Amniotic epithelial cell (primary cell): ENCODE results near the gene ADNP.

DNA sequence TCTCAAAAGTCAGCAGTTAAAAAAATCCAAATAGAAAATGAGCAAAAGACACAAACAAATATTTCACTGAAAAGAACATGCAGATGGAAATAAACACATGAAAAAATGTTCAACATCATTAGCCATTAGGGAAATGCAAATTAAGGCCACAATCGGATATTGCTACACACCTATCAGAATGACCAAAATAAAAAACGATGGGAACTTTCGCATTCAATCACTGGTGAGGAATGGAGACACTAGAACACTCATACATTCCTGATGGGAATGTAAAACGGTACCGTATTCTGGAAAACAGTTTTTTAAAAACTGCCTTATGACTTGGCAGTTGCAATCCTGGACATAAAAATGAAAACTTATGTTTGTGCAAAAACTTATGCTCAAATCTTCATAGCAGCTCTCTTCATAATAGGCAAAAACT lies 146.0 kb downstream of the CEBPB start:
- RRBS, result no CpG with 5 or more reads among the region's 5 CpGs

GRCh38 chr20:50338298-50339032 lies 147.8 kb downstream of the CEBPB start:
- RRBS, result no CpG with 5 or more reads among the region's 3 CpGs

- RRBS, result 76% methylated on average over 3 of the region's 20 CpGs
These were observed 115.6 kb upstream of the PTPN1 start for GRCh38 chr20:50394428-50395098.

DNA sequence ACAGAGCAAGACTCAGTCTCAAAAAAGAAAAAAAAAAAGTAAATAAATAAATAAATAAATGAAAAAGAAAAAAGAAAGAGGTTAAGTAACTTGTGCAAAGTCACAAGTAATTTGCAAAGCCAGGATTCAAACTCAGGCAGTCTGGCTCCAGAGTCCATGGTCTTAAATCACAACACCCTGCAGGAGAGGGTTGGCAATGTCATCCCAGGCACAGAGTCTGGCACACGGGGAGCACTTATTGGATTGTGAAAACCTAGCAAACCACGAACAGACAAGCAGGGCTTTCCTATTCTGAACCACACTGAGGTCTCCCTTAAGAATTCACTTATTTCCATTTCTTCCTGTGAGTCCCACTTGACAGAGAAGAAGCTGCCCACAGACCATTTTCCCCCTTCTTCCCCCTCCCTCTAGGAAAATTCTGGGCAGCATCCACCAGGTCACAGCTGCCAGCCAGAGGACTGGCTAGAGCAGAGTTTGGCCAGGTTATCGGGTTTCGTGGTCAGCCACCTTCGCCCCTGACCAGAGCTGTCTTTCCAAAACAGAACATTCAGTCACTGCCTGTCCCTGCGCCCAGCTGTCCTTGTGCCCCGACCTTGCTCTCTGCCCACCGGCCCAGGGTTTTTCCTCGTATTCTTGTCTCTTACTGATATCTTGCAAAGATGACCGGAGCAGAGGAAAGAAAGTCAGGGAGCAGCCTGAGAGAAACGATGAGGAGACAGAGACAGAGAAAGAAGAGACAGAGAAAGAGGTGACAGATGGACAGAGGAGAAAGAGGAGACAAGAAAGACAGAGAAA lies 106.4 kb upstream of the PTPN1 start:
- RRBS, result no CpG with 5 or more reads among the region's 11 CpGs

DNA sequence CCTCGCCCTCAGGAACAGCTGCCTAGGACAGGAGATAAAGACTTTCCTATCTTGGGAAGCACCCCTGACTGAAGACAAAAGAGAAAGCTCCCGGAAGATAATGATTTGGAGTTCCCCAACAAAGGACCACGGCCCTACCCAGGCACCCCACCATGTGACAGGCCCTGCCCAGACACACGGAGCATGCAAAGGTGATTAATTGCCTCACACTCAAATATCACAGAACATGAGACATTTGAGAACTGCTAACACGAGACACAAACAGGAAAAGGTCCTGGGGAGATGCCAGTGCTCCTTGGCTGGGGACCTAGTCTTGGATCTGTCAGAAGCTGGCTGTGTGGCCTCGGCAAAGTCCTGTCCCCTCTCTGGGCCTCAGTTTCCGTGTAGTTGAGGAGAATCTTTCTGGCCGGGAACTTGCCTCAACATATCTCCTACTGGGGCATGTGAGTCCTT lies 82.5 kb upstream of the PTPN1 start:
- RRBS, result no CpG with 5 or more reads among the region's 8 CpGs

DNA sequence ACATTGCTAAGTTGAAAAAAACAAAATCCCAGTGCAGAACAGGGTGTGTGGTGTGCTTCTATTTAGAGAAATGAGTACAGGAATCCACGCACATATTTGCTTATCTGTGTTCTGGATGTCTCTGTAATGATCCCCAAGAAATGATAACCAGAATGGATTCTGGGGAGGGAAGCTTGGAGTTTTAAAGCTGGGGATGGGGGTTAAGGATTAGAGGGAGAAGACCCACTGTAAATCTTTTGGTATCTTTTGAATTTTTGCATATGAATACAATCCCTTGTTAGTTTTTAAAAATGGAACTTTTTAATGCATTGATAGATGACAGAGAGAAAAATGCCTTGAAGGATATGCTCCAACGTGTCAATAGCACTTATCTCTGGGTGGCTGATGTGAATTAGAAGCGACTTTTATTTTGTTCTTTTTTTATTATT lies 47.6 kb upstream of the PTPN1 start:
- RRBS, result no CpG with 5 or more reads among the region's 3 CpGs

DNA sequence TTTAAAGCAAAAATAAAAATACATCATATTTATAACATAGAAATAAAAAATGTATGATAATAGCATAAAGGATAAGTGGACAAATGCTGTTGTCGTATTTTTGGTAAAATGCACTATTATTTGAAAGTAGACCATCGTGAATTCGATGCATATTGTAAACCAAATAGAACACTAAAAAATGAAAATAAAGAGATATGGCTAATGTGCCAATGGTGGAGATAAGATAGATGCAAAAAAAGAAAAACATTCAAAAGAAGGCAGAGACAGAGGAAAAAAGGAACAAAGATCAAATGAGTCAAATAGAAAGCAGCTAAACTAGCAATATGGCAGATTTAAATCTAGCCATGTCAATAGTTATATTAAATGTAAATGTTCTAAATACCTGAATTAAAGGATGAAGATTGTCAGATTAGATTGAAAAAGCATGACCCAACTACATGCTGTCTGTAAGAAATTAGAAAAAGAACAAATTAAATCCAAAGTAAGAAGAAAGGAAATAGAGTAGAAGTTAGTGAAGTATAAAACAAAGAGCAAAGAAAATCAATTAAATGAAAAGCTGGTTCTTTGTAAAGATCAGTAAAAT lies 44.5 kb downstream of the PTPN1 start:
- RRBS, result no CpG with 5 or more reads among the region's 3 CpGs

GRCh38 chr20:50577700-50578578 lies 67.8 kb downstream of the PTPN1 start:
- RRBS, result no CpG with 5 or more reads among the region's 18 CpGs

GRCh38 chr20:50583114-50584264 lies 73.3 kb downstream of the PTPN1 start:
- RRBS, result no CpG with 5 or more reads among the region's 23 CpGs

DNA sequence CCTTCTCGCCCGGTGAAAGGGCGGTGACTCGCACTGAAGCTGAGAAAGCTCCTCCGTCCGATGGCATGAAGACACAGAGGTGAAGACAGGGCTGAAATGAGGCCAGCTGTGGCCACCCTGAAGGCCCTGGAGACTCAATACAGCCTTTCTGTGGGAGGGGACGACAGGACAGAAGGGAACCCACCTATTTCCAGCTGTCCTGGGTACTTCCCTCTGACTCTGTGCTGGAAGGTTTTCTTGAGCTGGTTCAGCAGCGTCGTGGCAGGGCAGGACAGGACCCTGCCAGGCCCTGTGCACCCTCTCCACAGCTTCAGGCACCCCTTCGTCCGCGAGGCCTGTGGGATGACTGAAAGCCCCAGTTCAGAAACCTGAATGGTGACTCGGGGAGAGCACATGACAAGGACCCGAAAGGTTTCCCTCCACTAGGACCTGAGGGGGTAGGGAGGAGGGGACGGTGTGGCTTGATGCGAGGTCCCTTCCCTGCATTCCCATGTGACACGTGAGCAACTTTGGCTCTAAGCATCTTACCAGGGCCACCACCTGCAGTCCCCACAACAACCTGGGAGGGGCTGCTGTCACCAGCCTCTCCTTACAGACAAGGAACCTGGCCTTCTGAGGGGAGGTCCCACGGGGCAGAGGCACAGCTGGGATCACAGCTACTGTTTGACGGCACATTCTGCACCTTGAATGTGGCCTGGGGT lies 84.3 kb downstream of the PTPN1 start:
- RRBS, result 28% methylated on average over 2 of the region's 19 CpGs

GRCh38 chr20:50724761-50725443 lies 6.5 kb upstream of the PARD6B start:
- RRBS, result no CpG with 5 or more reads among the region's 10 CpGs

DNA sequence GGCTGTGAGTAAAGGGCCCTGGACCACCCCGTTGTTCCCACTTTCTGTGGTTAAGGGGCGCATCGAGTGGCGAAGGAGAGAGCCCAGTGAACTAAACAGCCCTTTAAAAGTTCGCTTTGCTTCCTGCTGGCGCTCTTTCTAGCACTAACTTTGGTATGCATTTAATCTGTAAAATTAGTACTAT lies 723 bp downstream of the PARD6B start:
- RRBS, result no CpG with 5 or more reads among the region's 6 CpGs

- RRBS, result no CpG with 5 or more reads among the region's 6 CpGs
These were observed 13.1 kb downstream of the PARD6B start for GRCh38 chr20:50744346-50744939.

- RRBS, result no CpG with 5 or more reads among the region's 5 CpGs
These were observed 26.4 kb downstream of the BCAS4 start for GRCh38 chr20:50821190-50821670.

- RRBS, result no CpG with 5 or more reads among the region's 2 CpGs
These were observed 31.3 kb downstream of the BCAS4 start for GRCh38 chr20:50826159-50826538.

GRCh38 chr20:50870205-50871243 lies 60.7 kb downstream of the ADNP start:
- RRBS, result 13% methylated on average over 9 of the region's 35 CpGs

DNA sequence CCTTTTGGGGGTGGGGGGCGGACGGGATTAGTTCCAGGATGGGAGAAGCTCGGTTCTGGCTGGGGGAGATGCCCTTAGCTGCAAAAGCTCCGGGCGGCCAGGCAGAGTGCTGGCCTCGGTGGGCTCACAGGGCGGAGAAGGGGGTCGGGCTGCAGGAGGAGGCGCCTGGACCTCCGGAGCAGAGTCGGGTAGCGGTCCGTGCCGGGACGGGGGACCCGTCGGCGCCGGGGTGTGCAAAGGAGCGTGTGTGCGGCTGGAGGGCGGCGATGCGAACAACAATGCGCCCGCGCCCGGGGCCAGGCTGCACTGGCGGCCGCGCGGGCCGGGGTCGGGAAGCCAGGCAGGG lies 822 bp downstream of the ADNP start:
- RRBS, result 1% methylated on average over 18 of the region's 34 CpGs

- RRBS, result 4% methylated on average over 38 of the region's 104 CpGs
These were observed at the start of gene ADNP for GRCh38 chr20:50930788-50931549. TSS of gene ADNP (minus strand) at chr20:50931437.

DNA sequence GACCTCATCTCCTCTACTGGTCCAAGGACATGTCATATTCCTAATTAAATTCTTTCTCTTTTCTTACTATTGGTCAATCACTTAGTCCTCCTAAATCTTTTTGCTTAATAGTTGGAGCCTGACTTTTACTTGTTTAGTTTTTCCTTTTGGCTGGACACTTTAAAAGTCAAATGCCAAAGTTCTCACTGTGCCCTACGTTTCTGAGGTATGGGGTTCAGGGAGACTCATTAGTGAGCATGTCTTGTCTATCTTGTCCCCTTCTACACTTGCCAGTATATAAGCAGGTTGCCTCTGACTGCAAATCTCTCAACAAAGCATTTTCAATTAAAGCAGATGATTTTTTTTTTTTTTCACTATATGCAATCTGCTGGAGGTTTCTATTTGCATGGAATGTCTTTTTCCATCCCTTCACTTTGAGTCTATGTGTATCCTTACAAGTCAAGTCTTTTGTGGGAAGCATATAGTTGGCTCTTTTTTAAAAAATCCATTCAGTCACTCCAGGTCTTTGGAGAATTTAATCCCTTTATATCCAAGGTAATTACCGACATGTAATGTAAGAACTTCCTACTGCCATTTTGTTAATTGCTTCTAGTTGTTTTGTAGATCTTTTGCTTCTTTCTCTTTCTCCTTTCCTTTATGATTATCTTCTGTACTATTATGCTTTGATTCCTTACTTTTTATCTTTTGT lies 8.8 kb downstream of the DPM1 start:
- RRBS, result no CpG with 5 or more reads among the region's 2 CpGs

DNA sequence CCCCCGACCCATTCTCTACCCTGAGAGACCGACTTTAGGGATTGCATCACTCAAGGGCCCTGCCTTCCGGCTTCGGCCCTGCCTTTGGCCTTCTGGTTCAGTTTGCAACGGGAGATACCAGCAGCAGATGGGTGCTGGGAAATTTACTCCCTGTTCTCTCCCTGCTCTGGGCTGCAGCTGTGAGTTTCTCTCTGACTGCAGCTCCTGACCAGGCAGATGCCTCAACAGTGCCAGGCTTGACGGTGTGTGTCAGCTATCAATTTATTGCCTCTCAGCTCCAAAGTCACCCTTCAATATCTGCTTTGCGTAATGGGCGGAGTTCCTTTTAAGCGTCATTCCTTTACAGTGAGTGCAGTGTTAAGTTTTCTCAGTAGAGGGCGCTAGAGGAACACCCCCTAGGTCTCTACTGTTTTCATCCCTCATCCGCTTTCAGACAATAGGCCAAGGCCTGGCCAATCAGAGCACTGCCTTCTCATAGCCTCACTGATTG lies 30.1 kb downstream of the KCNG1 start:
- RRBS, result no CpG with 5 or more reads among the region's 11 CpGs